ENCODE results near the genes ACO1, TOPORS and UBE2R2.

DNA sequence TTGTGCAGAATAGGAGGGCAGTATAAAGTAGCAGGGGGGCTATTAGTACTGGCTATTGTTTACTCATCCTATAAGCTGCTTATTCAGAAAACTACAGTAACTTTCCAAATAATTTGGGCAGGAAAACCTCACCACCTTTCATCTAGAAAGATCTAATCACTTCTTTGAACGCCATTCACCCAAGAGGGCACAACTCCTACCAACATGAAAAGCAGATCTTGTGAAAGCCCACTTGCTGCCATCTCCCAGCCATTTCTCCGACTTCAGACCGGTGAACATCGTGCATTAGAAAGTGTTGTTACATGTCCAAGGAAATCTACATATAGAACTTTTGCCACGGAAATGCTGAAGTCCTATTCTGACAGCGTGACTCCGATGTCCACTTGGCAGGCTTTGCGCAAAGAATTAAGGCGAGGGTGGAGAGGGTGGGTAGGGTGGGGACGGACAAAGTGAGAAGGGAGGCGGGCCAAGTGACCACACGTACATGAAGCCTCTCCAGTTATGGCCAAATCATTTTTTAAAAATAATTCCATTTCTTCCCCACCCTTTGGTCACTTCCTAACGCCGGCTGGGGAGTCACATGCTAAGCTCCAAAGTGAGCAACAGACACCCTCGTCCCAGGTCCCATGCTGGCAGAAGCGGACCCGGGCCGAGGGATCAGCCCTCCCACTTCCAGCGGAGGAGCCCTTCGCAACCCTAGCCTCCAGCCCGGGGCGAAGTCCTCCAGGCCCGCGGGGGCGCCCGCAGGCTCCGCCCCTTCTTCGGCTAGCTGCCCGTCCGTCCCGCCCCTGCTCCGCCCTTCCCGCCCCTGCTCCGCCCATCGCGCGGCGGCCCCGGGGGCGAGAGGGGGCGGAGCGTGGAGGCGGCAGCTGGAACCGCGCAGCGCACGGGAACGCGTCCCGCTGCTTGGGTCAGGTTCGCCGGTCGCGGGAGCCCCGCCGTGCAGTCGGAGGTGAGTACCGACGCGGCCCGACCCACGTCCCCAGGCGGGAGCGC, at the start of gene ACO1:
TSS of gene ACO1 (plus strand) at position 860 of the 996 bp plus-strand sequence.
- RAMPAGE, long total RNA, result start-site peak on the plus strand centred at position 873 of the sequence, 74 bp wide, 799 and 480 reads in 2 replicates
- RRBS, result 1% methylated on average over 19 of the region's 64 CpGs

DNA sequence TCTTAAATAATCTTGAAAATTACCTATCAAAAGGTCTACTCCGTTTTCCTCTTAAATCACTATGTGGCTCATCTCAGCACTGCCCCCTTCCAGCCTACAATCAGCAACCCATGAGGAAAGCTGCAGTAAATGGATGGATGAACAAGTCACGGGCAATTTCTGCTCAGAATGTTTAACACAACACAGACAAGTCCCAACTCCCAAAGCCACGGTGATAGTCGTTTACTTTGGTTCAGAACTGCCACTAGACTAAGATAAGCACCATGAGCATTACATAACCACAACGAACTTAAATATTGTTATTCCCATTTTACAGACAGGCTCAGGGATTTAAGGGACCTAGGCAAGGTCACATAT, 2.0 kb upstream of the SMIM27 start:
- RAMPAGE, long total RNA, result no peak
- RRBS, result no CpG with 5 or more reads among the region's 5 CpGs

DNA sequence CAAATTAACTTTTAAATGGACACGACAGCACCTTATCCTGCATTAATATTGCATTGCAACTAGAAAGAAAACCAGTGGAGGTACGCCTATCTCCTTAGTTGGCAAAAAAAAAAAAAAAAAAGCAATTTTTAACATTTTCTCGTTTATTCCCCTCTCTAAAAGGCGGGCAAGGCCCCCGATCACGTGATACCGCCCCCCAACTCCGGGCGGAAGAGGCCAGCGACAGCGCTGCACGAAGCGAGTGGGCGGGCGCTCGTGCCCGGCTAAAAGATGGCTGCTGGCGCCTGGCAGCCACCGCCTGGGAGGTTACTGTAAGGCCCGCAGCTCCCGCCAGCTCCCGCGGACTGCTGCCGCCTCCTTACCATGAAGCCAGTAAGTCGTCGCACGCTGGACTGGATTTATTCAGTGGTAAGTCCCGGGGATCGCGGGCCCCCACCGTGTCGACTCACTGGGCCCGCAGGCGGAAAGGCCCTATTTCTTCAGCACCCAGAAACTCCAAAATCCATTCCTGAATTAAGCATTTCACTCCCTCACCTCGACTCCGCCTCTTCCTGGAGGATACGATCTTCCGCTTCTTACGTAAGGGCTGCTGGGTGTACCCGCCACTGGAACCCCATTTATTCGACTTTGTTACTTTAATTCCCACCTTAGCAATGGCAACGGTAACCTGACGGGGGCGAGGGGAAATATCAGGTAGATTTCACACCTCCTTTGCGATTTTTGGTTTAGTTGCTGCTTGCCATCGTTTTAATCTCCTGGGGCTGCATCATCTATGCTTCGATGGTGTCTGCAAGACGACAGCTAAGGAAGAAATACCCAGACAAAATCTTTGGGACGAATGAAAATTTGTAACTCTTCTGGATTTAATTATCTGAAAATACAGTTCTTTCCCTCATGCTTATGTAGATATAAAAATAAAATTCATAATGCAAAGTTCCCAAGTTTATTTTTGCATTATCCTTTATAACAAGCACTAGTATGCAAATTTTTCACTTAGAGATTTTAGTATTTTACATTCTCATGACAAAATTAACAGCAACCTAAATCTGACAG, at the start of gene TOPORS:
TSS of gene TOPORS (minus strand) at position 515 of the 1,053 bp plus-strand sequence.
- RAMPAGE, long total RNA, result start-site peak on the plus strand centred at position 251 of the sequence, 23 bp wide, 45 and 68 reads in 2 replicates; start-site peak on the minus strand centred at position 502 of the sequence, 28 bp wide, 88 and 62 reads in 2 replicates
- RRBS, result 2% methylated on average over 10 of the region's 49 CpGs

DNA sequence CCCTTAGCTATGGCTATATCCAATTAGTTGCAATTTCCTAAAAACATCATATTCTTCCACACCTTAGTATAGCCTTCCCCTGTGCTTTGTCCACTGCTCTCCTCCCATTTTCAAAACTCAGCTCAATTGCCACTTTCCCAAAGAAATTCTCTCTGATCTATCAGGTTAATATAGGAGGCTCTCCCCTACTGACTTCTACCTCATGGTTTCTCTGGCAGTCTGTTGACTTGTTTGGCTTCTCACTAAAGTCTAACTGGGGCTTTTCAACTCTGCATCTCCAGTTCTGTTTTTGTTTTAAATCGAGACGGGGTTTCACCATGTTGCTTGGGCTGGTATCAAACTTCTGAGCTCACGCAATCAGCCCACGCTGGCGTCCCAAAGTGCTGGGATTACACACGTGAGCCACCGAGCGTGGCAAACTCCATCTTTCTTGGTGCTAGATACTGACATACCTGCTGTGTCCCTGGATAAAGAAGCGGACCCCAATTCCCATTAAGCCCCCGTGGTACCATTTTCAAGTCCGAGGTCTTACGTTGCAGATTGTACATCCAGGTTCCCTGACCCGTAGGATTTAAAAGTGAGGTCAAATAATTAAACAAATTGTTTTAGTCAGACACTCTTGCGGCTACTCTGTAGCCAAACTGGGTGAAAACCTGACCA, 1.0 kb upstream of the DNAJA1 start:
- RAMPAGE, long total RNA, result no peak
- RRBS, result no CpG with 5 or more reads among the region's 14 CpGs

GRCh38 chr9:33030241-33030889, 5.3 kb downstream of the DNAJA1 start:
- RAMPAGE, long total RNA, result no peak
- RRBS, result no CpG with 5 or more reads among the region's 5 CpGs

GRCh38 chr9:33041474-33042187, 16.6 kb downstream of the DNAJA1 start:
- RAMPAGE, long total RNA, result no peak
- RRBS, result no CpG with 5 or more reads among the region's 8 CpGs

- RAMPAGE, long total RNA, result no peak
- RRBS, result no CpG with 5 or more reads among the region's 7 CpGs
These were observed 32.8 kb upstream of the SMU1 start for GRCh38 chr9:33108990-33110020.

DNA sequence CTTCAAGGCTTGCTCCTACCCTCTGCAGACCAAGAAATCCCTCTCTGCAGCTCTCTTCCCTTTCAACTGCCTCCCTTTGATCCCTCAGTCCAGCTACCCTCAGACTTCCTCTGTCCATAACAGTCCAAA, 9.0 kb downstream of the B4GALT1 start:
- RAMPAGE, long total RNA, result no peak

DNA sequence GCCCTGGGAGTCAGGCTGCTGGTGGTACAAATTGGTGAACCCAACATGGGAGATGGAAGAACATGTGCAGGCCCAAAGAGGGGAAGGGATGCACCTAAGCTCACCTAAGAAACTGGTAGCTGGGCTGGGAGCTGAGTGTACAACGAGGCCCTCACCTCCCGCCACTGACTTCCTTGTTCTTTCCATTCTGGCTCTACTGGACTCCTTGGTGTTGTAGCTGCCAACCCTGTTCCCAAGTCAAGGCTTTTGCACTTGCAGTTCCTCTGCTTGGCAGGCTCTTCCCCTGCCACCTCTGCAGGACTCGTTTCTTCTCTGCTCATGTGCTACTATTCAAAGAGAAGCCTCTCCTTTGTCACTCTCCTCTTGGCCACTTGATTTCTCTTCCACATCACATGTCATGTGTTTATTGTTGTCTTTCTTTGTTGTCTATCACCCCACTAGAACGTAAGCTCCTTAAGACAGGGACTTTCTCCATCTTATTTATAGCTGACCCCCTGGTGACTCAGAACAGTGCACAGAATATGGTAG, 5.4 kb upstream of the SPINK4 start:
- RAMPAGE, long total RNA, result no peak
- RRBS, result no CpG with 5 or more reads among the region's 4 CpGs

DNA sequence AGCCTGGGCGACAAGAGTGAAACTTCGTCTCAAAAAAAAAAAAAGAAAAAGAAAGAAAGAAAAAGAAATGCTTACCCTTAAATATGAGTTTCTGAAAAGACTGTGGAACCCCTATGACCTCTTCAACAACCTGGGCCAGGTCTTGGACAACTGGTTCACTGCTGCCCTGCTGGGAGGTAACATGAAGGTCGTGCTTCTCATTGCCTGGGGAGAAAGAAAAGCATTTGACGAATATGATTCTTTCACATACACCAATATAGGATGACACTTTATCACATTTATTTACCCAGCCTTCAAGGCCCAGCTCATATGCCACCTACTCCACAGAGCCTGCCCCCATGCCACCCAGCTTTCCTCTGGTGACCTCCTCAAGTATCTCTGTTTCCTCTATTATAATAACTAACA, 1.9 kb downstream of the BAG1 start:
- RAMPAGE, long total RNA, result no peak
- RRBS, result no CpG with 5 or more reads among the region's 4 CpGs

- RAMPAGE, long total RNA, result no peak
- RRBS, result no CpG with 5 or more reads among the region's 27 CpGs
These were observed 585 bp downstream of the NFX1 start for GRCh38 chr9:33290773-33291428.

DNA sequence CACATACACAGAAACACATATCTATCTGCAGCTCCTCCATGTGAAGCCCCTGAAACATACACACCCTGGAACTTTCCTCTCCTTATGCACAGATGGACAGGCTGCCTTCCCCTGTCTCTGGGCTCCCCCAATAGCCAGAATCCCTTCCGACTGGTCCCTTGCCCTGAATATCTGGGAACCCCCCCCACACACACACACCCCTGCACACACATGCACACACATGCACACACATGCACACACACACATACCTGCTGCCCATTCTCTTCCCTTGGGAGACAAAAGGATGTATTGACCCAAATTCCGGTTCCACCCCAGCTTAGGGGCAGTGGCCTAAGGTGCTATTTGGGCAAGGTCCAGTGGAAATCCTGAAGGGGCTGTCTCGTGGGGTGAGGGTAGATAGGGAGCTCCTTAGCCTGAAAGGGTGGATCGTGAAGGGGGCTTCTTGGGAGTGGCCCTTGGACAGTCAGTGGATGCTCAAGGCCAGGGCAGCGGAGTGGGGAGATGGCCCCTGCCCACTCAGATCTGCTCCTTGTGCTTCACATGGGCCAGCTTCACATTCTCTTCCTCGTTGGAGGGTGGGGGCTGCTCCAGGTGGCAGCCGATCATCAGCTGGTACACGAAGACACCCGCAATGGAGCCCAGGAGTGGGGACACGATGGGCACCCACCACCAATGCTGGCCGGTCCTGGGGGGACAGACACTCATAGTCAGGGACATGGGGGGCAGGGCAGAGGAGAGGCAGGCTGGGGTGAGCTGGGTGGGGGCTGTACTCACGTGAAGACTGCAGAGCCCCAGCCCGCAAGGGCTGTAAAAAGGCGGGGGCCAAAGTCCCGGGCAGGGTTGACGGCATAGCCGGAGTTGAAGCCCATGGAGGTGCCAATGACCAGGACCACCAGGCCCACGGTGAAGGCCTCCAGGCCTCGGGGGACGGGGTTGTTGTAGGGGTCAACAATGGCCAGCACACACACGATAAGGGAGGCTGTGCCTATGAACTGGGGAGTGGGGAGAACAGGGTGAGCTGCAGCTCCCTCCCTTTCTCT, 5.5 kb downstream of the AQP3 start:
- RAMPAGE, long total RNA, result no peak
- RRBS, result no CpG with 5 or more reads among the region's 21 CpGs

DNA sequence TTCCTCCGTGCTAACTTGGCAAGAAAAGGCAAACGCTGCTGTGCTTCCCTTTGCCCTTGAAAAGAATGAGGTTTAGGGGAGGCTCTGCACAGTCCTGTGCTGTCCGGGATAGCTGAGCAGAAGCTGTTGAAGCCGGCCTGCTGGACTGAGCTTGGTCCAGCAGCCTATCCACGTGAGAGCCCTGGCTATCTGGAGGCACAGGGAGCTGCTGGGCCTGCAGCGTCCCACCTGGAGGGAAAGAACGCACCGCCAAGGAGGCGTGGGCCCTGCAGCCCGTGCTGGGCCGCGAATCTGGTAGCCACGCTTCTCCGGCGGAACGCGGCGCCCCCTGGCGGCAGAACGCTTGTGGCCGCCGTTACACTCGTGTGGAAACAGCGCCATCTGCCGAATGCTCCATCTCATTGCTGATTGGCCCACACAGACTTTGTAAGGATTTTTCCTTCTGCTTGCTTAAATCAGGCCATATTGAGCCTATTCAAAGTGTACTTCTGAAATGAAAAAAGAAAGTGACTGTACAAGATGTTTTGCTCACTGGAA, 73.4 kb upstream of the PRSS3 start:
- RAMPAGE, long total RNA, result no peak
- RRBS, result no CpG with 5 or more reads among the region's 25 CpGs

GRCh38 chr9:33770458-33770920, 24.9 kb upstream of the PRSS3 start:
- RAMPAGE, long total RNA, result no peak
- RRBS, result no CpG with 5 or more reads among the region's 1 CpG

DNA sequence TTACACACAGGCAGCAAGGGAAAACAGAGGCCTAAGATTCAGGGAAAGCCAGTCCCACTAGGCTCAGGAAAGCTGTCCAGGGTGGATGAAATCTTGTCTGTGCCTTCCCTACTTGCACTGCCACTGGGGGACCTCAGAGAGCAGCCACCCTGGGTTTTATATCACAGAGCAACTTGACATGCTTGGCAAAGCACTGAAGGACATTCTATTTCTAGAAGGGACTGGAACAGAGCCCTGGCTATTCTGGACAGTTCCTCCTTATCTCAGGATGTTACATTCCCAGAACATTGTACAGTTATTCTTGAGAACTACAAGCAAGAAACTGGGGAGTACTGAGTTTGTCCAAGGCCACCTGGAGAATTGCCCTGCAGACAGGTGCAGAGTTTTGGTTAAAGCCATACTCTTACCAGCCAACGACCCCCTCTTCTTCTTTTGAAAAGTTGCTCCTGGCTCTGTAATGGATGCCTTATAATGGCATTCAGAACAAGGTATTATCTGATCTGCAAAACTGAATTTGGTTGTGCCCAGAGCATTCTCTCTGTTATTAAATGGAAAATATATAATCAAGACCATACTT, 7.4 kb upstream of the PRSS3 start:
- RAMPAGE, long total RNA, result no peak
- RRBS, result no CpG with 5 or more reads among the region's 1 CpG

DNA sequence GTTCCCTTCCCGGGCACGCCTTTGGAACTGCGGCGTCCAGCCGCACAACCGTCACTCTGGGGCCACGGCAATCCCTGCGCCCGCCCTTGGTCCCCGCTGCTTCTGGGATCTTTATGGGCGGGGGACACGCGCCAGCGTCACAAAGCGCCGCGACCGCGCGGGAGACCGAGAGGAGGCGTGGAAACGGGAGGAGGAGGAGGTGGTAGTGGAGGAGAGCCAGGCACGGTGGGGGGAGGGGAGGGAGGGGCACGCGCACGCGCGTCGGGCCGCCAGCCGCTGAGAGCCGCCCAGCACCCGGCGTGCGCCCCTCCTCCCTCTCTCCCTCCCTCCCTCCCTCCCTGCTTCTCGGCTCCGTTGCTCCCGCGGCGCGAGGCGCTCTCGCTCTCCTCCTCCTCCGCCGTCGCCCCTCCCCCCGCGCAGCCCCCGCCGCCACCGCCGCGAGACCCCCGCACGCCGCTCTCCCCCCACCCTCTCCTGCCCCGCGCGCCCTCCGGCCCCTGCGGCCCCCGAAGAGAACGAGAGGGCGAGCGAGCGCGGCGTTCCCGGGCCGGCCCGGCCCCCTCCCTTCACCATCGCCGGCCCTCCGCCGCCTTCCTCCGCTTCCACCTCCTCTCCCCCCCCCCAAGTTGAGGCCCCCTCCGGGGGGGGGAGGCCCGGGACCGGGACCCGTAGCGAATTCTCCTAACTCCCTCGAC, at the start of gene UBE2R2:
TSS of gene UBE2R2 (plus strand) at position 341 of the 695 bp plus-strand sequence.
- RAMPAGE, long total RNA, result no peak
- RRBS, result 1% methylated on average over 11 of the region's 83 CpGs

DNA sequence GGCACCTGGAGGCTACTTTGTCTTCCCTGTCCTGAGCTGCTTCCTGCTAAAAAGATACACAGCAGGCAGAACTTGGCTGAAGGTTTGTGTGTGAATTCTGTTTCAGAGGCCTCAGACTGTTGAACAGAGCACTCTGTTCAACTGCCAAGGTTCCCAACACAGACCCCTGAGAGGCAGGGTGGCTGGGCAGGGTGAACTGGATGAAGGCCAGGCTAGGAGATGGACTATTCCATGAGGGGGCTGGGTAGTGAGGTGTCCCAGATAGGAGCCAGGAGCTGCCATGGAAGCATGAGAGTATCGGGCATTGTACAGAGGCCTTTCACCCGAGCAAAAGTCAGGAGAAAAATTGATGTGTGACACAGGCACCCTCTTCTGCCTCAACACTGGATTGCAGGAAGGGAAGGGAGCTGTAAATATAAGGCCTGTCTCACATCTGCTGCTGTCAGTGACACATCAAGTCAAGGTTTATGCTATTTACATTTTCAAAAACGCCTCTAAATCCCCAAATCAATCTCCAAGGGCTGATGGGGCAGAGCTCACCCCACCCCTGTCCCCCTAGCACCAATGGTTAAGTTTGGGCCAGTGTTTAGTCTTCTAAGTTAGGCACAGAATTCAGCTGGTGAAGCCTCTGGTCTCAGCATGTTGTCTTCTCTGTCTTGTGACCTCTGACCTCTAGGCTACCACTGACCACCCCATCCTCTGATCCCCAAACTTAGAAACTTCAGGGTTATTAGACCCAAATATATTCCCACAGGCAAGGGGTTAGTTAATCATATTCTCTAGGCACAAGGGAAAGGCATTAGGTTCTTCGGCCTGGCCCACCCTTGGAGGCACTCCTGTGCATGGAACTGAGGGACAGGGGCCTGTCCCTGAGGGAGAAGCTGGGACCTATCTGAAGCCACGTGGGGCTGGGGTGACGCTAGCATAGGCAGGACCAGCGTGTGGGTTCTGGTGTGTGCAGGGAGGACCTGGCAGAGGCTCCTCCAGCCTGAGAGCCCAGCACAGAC, 74.8 kb downstream of the UBAP1 start:
- RAMPAGE, long total RNA, result no peak
- RRBS, result no CpG with 5 or more reads among the region's 7 CpGs

DNA sequence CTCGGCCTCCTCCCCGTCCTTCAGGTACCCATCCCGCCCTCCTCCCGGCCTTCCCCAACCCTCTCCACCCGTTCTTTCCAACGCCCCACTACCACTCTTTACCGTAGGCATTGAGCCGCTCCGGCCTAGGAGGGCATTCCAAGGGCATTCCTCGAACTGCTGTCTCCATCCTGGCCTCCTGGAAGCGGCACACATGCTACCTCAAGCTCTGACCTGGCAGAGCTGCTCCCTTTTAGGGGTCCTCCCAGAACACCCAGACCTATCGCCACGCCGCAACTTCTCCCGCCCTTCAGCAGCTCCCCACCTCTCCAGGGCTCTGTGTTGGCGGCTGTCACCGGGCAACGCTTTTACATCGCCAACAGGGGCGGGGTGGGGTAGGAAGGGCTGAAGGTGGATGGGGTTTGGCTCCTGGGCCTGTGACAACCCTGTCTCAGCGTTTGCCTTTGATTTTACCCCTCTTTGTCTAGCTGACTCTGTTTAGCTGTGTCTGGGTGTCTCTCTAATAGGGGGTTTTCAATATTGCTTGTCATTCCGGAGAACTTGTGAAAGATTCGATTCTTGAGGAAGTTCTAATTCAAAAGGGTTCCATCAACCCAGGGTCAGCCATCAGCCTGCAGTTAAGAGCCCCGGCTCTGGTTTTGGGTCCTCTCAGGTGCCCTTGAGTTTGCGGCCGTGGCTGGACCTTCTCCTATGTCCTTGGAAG, 4.7 kb upstream of the MYORG start:
- RAMPAGE, long total RNA, result no peak
- RRBS, result 35% methylated on average over 8 of the region's 26 CpGs

- RAMPAGE, long total RNA, result no peak
- RRBS, result 73% methylated on average over 5 of the region's 37 CpGs
These were observed 3.1 kb upstream of the C9orf24 start for GRCh38 chr9:34400556-34401202.

DNA sequence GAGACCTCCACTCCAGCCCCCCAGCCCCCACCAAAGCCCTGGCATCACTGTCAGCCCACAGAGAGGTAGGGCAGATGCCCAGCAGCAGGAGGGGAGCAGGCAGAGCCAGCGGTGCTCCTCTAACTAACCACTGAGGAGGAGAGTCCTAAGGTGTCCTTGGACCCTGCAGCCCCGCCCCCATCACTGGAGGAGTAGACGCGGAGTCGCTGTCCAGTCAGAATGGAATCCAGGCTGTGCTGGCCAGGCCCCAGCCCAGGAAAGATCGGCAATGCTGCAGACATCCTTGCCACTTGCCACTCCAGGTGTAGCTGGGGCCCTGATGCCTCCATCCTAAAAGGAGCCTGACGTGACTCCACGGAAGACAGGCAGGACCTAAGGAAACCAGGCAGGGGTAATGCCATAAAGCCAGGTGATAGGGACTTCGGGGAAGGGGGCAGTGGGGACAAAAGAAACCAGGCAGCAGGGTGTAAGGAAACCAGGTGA, 12.5 kb downstream of the CNTFR start:
- RAMPAGE, long total RNA, result no peak
- RRBS, result no CpG with 5 or more reads among the region's 9 CpGs